Neural cell (in vitro differentiated cells): ENCODE measurements around the gene MFSD5.

DNA sequence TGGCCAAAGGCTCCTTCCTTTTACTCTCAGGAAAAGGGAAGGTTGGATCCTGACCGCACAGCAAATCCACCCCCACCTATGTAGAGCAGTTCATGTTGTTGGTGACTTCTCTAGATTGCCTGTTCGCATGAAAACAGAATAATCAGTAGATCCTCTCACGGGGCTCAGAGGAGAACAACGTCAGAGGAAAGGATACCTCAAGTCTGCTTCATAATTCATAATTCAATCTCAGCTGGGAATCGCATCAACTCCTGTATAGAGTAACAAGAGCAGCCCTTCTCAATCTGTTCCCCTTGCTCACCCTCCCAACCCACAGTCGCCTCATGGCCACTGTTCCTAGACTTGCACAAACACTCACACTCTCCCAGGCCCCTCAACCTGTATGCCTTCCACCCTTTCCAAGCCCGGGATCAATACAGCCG is 11.2 kb upstream of the KRT73 start:
- RAMPAGE, long total RNA = no peak

DNA sequence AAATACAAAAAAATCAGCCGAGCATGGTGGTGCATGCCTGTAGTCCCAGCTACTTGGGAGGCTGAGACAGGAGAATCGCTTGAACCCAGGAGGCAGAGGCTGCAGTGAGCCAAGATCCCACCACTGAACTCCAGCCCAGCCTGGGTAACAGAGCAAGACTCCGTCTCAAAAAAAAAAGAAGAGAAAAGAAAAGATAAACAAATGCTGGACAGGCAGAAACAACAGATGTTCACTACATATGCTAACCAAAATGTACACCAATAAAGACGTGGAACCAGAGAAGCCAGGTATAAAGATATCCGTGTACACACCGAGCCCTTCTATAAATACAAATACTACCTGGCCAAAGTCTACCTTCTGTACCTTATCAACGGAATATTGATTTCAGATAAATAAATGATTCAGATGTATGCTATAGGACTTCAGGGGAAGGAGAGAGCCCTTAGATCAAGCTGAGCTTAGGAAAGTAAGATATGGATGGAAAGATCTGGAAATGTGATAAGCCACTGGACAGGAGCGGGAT is 10.7 kb upstream of the KRT8 start:
- RAMPAGE, long total RNA = no peak

GRCh38 chr12:52924990-52925749 is 20.3 kb upstream of the KRT8 start:
- RAMPAGE, long total RNA = no peak

DNA sequence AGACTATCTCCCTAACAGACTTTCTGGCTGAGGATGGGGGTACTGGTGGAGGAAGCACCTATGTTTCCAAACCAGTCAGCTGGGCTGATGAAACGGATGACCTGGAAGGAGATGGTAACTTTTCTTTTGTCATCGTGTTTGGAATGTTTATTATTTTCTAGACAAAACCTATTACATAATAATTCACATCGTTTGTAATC is 10.1 kb downstream of the EIF4B start:
- RAMPAGE, long total RNA = no peak

- RAMPAGE, long total RNA = no peak
Observed at GRCh38 chr12:53065612-53065901, 13.6 kb downstream of the SPRYD3 start.

- RAMPAGE, long total RNA = no peak
Observed at GRCh38 chr12:53095967-53096897, 1.2 kb upstream of the IGFBP6 start.

DNA sequence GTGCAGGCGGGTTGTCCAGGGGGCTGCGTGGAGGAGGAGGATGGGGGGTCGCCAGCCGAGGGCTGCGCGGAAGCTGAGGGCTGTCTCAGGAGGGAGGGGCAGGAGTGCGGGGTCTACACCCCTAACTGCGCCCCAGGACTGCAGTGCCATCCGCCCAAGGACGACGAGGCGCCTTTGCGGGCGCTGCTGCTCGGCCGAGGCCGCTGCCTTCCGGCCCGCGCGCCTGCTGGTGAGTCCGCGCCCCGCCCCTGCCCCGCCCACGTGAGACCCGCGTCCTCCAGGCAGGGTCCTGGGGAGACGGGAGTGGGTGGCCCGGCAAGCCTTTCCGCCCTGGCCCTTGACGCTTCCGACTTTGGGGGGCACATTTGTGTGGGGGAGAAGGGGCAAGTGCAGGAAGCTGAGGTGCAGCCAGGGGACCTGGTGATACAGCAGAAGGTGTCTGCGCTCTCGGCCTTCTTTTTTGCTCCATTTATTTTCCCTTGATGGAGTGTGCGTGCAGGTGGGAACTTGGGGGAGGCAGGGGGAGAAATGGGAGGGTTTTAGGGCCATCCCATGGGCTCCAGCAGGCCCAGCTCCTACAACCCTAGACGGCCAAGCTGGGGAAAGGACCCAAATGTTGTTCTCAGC is 469 bp downstream of the IGFBP6 start:
- RAMPAGE, long total RNA = no peak

GRCh38 chr12:53123103-53123789 is 20.0 kb downstream of the SOAT2 start:
- RAMPAGE, long total RNA = no peak

DNA sequence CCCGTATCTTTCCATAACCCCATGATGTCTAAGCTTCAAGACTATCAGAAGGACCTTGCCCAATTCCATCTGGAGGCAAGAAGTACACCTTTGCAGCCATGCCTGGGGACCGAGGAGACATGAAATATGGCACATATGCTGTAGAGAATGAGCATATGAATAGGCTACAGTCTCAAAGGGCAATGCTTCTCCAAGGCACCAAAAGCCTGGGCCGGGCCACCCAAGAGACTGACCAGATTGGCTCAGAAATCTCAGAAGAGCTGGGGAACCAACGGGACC is 28.2 kb downstream of the SOAT2 start:
- RAMPAGE, long total RNA = no peak

DNA sequence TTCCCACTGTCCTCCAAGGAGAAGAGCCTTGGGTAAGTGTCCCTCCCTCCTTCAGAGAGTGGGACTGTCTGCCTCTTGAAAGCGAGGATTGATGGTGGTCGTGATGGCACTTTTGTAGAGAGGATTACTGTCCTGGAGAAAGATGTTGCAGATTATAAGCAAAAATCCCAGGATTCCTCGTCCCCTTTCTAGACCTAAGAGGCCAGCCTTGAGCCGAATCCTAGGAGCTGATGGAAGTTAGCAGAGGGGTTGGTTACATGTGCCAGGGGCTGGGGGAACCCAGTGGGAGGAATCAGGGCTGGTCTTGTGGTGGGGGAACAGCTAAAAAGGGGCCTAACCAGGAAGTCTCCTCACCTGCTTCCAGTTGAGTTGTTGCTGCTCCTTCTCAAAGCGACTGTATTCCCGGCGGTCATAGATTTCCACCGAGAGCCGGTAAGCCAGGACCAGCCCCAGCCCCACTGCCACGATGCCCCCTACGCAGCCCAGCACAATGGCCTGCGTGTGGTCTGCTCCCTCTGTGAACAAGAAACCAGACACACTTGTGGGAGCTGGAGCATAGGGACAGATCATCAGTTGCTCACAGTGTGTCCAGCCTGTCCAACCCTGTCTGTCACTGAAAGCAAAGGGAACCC is 10.9 kb upstream of the CSAD start:
- RAMPAGE, long total RNA = no peak

- RAMPAGE, long total RNA = no peak
Observed at GRCh38 chr12:53219280-53220101, 12.4 kb upstream of the ITGB7 start.

GRCh38 chr12:53222312-53222610 is 9.7 kb downstream of the RARG start:
- RAMPAGE, long total RNA = no peak

- RAMPAGE, long total RNA = no peak
Observed at GRCh38 chr12:53232841-53233268, 846 bp upstream of the RARG start.

- RAMPAGE, long total RNA = start-site peak on the plus strand at chr12:53252094-53252186, 244 and 111 reads in 2 replicates
Observed at GRCh38 chr12:53251916-53252456, at the start of gene MFSD5. MFSD5 (plus strand) TSS chr12:53252095.

- RAMPAGE, long total RNA = no peak
Observed at GRCh38 chr12:53269105-53269700, 1.1 kb downstream of the ESPL1 start.

DNA sequence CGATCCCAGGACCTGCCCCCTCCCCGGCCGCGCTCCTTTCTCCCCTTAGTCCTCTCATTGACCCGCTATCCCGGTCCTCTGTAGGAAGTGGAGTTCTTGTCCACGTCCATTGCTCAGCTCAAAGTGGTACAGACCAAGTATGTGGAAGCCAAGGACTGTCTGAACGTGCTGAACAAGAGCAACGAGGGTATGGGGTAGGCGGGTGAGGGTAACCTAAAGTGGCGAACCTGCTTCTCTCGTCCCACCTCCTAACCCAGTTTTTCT is 345 bp downstream of the PFDN5 start:
- RAMPAGE, long total RNA = no peak

DNA sequence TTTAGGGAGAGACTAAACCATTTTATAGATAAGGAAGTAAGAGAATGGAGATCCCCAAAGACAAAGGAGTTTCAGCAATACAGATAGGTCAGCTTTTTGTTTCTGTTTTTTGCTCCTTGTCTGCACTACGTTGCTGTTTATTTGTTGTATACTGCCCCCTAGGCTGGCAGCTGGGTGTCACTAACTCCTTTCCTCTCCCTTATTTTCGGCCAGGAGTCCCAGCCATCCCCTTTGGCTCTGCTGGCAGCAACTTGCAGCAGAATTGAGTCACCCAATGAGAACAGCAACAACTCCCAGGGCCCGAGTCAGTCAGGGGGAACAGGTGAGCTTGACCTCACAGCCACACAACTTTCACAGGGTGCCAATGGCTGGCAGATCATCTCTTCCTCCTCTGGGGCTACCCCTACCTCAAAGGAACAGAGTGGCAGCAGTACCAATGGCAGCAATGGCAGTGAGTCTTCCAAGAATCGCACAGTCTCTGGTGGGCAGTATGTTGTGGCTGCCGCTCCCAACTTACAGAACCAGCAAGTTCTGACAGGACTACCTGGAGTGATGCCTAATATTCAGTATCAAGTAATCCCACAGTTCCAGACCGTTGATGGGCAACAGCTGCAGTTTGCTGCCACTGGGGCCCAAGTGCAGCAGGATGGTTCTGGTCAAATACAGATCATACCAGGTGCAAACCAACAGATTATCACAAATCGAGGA is 2.1 kb downstream of the SP1 start:
- RAMPAGE, long total RNA = no peak

DNA sequence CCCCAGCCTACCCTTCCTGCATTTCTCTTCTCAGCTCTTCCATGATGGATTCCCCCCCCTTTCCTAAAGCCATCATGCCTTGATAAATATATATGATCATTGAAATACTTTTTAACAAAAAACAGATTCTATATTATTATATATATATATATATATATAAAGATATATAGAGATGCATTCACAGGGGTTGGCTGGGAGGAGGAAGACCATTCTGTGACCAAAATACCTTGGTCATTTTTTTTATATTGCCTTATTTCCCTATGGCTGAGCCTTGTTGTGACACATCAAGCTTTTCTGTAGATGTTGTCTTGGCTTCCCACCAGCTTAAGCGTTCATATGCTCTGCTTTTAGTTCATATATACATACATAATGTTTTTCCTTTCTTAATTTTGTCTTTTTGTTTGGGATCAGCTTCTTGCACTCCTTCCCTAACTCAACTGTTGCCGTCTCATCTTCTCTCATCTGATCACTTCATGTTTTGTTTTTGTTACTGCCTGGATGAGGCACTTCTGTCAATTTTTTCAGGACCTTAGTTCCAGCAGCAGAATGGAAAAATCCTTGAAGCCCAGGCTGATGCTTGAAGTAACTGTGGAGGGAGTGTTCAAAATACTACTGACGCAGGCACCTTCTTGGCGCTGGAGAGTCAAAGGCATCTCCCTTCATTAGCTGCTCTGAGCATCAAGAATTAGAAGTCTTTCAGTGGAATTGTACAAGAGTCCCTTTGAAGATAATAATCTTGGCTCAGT is 12.0 kb upstream of the AMHR2 start:
- RAMPAGE, long total RNA = no peak

DNA sequence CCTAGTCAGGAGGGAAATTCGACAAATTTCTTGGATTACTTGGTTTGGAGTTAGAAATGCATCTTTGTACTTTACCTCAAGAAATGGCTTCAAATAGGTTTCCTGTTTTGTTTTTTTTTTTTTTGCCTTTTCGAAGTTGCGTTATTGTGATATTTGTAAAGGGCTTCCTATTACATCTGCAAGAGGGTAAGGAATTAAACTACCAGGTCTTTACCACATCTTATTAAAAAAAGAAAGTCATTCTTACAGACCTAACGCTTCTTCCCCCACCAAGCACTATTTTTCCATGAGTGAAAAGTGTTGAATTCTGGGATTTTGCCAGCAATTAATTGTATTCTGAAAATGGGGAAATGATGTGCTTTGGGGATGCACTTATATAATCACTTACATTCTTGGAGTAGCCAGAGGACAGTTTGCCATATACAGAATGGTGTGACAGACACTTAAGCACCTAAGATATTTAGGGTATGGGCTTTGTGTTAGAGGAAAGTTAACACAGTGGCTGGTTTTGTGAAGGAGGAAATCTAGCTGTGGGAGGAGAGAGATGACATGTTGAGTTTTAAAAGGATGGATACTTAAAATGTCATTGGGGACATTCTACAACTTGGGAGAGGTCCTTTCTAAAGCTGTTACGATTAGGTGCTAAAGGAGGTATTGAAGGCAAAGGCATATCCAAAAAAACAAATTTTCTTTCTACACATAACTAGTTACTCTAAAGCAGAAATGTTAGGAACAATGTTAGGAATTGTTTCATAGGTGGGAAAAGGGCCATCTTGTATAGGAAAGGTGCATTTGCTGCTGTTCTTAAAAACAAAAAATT is 1.4 kb downstream of the PCBP2 start:
- RAMPAGE, long total RNA = no peak

- RAMPAGE, long total RNA = no peak
Observed at GRCh38 chr12:53483222-53483404, 16.1 kb downstream of the MAP3K12 start.